Parietal lobe (tissue), 2 donors: ENCODE measurements around a stretch of chr17.

DNA sequence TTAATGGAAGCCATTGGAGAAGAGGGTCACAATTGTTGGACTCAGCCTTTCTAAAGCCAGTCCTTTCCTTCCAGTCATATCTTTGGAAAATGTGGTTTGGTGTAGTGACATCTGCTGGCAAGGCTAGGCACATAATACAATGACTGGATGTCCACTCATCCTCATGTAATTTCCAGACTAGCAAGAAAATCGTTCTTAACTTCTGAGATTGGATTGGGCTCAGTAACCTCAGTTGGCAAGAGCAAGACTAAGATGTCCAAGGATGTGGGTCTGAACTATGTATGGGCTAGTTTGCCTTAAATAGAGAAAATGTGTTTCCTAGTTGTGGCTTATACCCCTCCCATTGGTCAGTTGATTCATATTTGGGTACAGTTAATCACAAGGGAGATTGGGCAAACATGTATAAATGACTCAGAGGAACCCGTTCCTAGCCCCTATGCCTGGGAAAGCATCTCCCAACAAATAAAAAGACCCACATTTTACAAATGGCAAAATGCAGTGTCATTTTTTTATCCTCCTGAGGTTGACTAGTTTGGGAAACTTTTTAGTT is 8.6 kb upstream of the KAT7 start:
- RAMPAGE, long total RNA = no peak

GRCh38 chr17:49798166-49798708 is 9.8 kb downstream of the KAT7 start:
- RAMPAGE, long total RNA = no peak

DNA sequence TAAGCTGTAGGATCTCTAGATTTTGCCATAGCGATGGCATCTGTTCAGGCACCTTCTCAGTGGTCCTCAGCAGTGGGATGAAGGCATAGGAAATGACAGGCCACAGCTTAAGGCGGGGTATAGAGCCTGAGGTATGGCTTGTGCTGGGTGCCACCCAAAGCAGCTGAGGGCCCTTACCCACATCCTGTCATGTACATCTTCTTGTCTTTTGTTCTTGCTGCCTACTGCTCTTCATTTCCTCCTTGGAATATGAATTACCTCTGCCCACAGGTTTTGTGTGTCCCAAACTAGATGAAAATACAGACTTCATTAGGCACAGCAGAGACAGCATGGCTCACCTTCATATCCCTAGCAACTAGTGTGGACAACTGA is 29.6 kb downstream of the KAT7 start:
- RAMPAGE, long total RNA = no peak

DNA sequence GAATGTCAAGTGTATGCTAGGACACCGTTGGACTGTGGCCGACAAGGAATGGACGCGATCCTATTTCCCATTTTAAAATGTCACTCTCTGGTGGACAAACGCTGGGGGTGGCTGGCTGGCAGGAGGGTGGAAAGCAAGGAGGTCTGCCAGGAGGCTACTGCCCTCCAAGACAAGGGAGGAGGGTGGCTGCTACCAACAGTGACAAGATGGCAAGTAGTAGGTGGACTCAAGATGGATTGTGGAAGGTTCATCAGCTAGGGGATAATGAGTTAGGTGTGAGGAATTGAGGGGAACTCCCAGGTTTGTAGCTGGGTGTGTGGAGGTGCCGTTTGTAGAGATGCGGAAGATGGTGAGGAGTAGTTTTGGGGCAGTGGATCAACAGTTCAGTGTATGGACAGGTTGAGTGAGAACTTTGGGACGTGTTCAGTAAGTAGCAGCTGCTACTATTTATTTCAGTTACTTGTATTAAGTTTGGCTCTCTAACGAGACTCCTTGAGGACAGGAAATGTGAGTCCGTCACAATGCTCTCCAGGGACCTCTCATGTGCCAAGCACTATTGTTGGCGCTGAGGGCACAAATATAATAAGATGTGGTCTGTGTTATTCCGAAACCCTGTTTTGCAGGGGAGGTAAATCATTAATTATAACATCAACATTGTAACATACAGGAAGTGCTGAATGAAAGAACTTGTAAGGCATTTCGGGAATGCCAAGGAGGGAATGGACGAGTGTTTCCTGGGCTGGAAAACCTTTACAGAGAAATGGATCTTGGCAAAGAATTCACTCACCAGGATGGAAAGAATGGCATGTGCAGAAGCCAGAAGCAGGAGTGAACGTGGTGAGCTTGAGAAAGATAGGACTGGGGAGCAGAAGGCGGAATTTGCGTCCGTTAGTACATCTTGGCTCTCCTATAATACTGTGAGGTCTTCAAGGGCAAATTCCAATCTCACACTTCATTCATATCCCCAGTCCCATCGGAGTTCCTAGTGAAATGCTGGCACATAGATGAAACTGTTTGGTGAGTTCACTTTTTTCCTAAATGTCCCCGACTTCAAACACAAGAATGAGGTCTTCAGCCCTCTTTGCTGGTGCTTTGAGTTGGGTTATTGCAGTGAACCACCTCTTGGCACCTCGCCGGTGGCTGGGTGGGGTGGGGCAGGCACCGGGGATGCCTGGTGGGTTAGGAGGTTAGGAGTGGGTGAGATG is 11.8 kb downstream of the TAC4 start:
- RAMPAGE, long total RNA = no peak

GRCh38 chr17:49851317-49851824 is 3.5 kb upstream of the TAC4 start:
- RAMPAGE, long total RNA = no peak

- RAMPAGE, long total RNA = no peak
Measured at GRCh38 chr17:49971589-49972033, 2.6 kb downstream of the DLX4 start.

DNA sequence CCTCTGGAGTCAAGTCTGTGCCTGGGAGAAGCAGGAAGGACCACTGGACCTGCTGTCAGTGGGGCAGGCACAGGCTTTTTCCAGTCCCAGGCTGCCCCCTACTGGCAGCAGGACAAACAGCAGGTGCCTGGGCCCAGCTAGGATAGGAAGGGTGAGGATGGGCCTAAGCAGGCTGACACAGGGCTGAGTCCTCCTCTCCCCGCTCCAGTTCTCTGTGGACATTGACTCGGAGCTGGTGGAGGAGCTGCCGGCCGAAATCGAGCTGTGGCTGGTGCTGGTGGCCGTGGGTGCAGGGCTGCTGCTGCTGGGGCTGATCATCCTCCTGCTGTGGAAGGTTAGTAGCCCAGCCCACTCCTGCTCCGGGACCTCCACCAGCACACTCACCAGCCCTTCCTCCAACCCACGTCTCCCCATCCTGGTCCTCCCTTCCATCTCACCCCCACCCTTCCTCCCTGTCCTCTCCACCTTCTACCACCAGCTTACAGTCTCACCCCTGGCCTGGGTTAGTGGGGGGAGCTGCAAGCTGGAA is 7.6 kb upstream of the PDK2 start:
- RAMPAGE, long total RNA = no peak

DNA sequence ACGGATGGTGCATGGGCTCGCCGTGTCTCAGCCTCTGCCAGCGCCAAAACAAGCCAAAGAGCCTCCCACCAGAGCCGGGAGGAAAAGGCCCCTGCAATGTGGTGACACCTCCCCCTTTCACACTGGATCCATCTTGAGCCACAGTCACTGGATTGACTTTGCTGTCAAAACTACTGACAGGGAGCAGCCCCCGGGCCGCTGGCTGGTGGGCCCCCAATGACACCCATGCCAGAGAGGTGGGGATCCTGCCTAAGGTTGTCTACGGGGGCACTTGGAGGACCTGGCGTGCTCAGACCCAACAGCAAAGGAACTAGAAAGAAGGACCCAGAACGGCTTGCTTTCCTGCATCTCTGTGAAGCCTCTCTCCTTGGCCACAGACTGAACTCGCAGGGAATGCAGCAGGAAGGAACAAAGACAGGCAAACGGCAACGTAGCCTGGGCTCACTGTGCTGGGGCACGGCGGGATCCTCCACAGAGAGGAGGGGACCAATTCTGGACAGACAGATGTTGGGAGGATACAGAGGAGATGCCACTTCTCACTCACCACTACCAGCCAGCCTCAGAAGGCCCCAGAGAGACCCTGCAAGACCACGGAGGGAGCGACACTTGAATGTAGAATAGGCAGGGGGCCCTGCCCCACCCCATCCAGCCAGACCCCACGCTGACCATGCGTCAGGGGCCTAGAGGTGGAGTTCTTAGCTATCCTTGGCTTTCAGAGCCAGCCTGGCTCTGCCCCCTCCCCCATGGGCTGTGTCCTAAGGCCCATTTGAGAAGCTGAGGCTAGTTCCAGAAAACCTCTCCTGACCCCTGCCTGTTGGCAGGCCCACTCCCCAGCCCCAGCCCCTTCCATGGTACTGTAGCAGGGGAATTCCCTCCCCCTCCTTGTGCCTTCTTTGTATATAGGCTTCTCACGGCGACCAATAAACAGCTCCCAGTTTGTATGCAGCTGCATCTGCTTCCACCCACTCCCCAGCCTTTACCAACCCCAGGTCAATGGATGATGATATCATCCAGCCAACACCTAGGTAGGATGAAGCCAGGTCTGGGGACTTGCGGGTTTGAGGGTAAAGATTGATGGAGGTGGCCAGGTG is 5.3 kb upstream of the PDK2 start:
- RAMPAGE, long total RNA = no peak

DNA sequence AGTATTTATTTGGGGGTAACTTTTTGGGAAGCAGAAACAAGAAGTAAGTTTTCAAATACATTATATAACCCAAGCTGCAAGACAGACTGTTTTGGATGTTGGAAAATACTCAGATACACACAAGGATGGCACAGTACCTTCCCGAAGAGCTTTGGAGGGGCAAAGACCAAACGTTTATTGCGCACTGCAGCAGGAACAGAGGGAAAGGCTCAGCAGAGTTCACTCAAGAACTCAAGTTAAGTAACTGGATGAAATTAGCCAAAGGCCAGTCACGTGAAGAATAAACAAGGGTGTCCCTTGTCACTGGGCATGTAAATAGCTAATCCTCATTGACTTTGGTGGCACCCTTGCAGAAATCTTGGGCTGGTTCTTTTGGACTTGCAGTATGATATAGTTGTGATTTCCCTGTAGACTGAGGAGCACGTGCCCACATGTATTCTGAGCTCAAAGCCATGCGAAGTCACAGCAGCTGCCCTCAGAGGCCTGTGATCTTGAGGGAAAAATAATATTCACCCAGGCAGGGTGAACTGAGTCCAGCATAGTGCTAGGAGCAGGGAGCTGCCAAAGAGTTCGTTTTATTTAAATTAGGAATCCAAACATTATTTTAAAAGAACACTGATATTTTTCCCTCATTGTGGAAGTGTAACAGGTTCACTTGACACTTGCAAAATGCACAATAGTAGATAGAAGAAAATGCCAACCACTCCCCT is 2.9 kb downstream of the PDK2 start:
- RAMPAGE, long total RNA = no peak

DNA sequence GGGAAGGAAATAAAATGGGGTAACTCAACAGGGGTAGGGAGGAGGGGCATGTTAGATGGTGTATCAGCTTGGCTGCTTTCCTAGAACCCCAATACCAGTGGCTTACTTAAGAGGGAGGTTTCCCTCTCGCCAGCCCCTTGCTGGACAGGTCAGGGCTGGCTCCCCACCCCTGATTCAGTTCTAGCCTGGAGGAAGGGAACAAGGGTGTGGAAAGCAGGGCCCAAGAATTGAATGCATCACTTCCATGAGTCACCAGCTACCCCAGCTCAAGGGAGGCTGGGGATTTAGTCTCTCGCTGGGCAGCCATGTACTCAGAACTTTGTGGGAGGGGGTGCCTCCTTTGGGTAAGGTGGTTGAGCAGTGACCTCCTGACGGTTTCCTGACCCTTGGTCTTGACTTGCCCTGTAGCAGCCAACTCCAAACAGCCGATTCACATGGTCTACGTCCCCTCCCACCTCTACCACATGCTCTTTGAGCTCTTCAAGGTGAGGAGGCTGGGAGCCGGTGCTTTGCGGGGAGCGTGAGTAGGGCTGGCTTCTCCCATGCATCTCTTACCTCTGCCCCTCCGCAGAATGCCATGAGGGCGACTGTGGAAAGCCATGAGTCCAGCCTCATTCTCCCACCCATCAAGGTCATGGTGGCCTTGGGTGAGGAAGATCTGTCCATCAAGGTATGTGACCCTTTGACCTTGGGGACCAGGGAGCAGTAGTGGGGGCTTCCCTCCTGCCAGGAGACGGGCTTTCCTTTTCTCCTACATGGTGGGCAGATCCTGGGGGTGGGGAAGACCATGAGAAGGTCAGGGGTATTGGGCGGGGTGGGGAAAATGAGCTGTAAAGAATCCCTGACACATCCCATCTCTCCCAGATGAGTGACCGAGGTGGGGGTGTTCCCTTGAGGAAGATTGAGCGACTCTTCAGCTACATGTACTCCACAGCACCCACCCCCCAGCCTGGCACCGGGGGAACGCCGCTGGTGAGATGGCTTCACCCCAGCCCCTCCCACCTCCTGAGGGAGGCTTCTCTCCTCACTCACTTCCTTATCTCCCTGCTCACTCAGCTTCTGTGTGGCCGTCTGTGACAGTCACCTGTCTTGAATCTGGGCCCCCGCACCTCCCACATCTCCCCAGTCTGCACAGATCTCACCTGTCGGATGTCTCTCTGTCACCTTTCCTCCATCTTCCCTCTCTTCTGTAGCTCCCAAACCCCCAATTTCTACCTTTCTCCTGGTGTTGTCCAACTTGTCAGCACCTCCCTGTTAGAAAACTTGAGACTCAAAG is 13.0 kb downstream of the PDK2 start:
- RAMPAGE, long total RNA = no peak

GRCh38 chr17:50112787-50113228 is 17.2 kb downstream of the SAMD14 start:
- RAMPAGE, long total RNA = no peak

- RAMPAGE, long total RNA = no peak
Measured at GRCh38 chr17:50114714-50115613, 15.0 kb downstream of the SAMD14 start.

DNA sequence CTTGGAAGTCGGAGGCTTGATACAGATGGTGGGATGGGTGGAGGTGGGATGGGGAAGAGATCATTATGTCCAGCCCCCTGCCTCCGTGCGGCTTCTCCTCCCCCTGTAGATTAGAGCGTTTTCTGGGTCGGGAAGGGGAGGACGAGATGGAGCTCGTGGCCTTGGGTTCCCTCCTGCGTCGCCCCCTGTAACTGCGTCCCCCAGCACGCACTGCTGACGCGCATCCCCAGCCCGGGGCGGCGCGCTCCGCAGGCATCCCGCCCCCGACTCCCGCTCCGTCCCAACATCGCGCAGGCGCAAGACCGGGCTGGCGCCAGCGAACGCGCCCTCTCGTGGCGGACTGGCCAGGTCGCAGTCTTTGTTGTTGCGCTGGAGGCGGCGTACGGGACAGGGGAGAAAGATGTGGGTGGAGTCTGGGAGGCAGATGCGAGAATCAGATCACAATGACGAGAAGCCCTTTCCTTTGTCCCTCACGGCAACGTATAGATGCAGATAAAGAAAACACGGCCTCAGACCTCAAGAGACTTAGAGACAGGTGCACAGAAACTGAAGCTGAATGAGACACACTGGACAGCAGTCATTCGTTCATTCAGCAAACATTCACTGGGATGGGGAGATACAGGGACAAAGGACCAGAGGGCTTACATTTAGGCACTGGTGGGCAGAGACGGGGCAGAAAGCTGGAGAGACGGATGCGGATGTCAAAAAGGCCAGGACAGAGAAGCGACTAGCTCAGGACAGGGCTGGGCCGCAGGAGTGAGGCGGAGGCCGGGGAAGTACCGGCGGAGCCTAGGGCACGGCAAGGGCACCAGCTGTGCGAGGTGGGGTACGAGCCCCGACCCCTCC is 4.3 kb upstream of the SGCA start:
- RAMPAGE, long total RNA = start-site peak on the minus strand centred at position 213 of the sequence, 58 bp wide, 6 and 8 reads in 2 replicates

GRCh38 chr17:50205347-50205922 is 4.0 kb upstream of the COL1A1 start:
- RAMPAGE, long total RNA = no peak

- RAMPAGE, long total RNA = no peak
Measured at GRCh38 chr17:50275204-50275606, 939 bp downstream of the TMEM92 start.

DNA sequence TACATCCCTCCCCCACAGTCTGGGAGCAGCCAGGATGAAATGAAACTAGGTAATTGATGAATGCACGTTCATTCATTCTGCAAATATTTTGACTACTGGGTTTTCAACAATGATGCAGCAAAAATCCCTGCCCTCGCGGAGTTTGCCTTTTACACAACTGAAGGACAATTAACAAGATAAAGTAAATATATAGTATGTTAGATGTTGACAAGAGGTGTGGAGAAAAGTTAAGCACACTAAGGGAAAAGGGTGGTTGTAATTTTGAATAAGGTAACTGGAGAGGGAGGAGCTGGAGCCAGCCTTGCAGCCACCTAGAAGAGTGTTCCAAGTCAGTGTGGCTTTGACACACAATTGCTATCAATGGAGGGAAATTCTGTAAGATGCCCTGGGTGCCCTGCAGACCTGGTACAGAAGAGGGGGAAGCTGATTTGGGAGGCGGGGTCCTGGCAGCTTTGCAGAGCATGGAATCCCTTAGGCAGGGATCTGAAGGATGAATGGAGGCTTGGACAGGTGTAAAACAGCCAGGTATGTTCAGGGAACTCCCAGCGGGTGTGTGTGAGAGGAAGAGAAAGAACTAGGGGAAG is 2.5 kb downstream of the TMEM92 start:
- RAMPAGE, long total RNA = no peak

DNA sequence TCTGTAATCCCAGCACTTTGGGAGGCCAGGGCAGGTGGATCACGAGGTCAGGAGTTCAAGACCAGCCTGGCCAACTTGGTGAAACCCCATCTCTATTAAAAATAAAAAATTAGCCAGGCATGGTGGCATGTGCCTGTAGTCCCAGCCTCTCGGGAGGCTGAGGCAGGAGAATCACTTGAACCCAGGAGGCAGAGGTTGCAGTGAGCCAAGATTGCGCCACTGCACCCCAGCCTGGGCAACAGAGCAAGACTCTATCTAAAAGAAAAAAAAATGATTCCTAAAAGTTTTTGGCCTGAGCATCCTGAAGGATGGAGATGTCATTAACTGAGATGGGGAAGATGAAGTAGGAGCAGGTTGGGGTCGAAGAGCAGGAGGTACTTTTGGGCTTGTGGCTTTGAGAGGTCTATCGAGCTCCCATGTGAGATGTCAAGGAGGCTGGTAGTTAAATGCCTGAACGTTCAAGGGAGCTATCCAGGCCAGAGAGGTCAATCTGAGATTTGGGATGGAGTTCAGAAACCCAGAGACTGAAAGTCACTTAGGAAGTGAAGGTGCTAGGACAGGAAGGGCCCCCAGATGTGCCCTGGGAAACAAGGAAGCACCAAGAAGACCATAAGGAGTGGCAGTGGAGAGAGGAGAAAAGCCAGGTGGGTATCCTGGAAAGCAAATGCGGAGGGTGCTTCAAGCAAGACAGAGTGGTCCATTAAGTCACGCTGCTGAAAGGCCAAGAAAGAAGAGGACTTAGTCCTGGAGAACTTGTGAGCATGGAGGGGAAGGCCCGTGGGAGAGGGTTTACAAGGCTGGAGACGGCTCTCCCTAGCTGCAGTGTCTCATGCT is 5.7 kb downstream of the XYLT2 start:
- RAMPAGE, long total RNA = no peak

DNA sequence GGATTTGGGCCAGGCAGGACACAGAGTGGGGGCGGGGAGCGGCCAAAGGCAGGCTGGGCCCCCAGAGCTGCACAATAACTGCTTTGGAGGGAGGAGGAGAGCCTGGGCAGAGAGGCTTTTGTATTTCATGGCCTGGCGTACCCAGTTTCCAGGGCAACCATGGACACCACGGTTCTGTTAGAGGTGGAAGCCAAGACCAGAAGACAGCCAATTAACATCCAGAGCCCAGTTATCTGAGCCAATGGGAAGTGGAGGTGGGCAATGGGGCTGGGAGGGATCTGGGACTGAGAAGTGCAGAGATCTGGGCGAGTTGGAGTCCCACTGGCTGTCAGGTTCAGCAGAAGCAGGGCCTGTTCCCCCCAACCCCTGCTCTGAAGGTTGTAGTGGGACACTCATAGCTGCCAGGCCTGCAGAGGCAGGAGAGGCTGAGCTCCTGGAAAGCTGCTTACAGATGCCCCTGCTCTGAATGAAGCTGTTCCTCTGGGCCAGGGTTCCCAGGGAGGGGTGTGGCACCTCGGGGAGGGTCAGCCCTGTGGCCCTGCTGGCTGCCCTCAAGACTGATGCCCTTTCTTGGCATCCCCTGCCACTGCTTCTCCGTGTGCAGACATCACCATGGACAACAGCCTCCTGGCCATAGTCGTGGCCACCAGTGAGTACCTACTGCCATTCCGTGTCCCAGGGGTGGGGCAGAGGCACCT is 9.2 kb downstream of the MRPL27 start:
- RAMPAGE, long total RNA = no peak

- RAMPAGE, long total RNA = no peak
Measured at GRCh38 chr17:50463679-50464690, 4.7 kb downstream of the CHAD start.

- RAMPAGE, long total RNA = no peak
Measured at GRCh38 chr17:50649067-50649912, 14.6 kb downstream of the ABCC3 start.